Bronchus fibroblast of lung (primary cell): ENCODE results near the genes GCHFR, DLL4, INO80, JMJD7 and EHD4.

DNA sequence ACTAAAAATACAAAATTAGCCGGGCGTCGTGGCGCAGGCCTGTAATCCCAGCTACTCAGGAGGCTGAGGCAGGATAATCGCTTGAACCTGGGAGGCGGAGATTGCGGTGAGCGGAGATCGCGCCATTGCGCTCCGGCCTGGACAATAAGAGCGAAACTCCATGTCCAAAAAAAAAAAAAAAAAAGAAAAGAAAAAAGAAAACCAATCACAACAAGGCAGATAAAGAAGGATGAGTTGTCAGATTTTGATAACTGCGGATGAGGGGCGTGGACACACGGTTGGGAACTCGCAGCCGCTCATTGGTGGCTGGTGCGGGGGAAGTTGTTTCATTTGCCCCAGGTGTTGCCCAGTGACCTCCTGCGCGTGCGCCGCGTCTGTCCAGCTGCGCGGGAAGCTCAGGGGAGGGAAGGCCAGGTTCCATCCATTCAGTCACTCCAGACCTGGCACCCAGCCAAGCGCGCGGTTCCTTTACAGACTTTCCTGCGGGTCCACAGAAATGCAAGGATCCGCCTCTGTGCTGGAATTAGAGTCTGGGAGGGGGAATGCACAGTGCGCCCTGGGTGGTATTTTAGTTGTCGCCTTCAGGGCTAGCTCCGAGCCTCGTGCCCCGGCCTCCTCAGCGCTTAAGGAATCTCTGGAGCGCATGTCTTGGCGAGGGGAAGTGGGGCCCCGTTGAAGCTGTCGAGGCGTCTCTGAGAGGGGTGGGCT is 769 bp upstream of the GCHFR start:
- RAMPAGE, long total RNA = no peak

GRCh38 chr15:40763653-40764603 is at the start of gene GCHFR:
Gene GCHFR, plus strand, starts transcription at chr15:40764068.
- RAMPAGE, long total RNA = no peak

GRCh38 chr15:40764604-40765274 is 871 bp downstream of the GCHFR start:
- RAMPAGE, long total RNA = no peak

DNA sequence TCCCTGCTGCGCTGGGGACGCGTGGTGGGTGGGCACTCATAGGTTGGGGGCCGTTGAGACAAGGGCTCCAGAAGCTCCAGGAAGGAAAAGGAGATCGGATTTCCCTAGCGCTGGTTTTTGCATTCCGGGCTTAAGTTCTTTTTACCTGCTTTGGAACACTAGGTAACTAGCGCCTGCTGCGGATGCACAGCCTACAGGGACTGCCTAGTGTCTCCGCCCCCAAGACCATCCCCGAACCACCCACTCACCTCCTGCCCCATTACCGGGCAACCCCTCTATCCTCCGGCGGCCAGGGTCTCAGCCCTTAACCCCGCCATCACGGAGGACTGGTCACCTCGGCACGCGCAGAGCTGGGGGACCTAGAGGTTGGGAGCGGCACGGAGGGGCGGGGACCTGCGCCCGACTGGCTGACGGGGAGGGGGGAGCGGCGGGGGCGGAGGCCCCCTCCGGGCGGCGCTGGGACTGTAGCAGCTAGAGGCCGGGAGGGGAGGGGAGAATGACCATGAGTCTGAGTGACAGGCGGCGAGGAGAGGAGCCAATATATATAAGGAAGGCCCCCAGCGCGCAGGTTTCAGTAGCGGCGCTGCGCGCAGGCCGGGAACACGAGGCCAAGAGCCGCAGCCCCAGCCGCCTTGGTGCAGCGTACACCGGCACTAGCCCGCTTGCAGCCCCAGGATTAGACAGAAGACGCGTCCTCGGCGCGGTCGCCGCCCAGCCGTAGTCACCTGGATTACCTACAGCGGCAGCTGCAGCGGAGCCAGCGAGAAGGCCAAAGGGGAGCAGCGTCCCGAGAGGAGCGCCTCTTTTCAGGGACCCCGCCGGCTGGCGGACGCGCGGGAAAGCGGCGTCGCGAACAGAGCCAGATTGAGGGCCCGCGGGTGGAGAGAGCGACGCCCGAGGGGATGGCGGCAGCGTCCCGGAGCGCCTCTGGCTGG is at the start of gene DLL4:
DLL4 (plus strand) TSS at position 574 of the 935 bp plus-strand sequence.
- RAMPAGE, long total RNA = no peak

DNA sequence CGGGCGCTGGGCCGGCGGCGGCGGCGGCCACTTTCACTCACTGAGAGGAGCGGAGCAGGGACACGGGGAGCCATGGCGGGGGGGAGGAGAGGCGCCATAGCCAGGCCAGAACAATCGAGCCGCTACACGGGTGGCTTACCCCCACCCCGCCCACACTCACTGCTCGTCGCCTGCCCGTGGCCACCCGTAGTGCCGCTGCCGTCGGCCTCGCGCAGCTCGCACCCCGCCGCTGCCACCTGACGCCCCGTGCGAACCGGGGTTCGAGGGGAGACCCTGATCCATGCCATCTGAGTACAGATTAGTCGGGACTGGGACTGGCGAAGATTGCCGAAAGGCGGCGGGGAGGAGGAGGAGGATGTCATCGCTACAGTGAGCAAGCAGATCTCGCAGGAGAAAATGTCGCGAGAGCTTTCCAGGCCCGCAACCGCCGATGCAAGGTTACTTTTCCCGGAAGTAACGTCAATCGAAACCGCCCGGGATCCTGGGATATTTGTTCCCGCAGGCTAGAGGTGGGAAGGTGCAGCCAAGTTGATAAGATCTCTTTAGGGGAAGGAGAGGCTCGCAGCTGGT is at the start of gene INO80:
INO80 (minus strand) TSS at position 98 of the 570 bp plus-strand sequence.
- RAMPAGE, long total RNA = no peak

DNA sequence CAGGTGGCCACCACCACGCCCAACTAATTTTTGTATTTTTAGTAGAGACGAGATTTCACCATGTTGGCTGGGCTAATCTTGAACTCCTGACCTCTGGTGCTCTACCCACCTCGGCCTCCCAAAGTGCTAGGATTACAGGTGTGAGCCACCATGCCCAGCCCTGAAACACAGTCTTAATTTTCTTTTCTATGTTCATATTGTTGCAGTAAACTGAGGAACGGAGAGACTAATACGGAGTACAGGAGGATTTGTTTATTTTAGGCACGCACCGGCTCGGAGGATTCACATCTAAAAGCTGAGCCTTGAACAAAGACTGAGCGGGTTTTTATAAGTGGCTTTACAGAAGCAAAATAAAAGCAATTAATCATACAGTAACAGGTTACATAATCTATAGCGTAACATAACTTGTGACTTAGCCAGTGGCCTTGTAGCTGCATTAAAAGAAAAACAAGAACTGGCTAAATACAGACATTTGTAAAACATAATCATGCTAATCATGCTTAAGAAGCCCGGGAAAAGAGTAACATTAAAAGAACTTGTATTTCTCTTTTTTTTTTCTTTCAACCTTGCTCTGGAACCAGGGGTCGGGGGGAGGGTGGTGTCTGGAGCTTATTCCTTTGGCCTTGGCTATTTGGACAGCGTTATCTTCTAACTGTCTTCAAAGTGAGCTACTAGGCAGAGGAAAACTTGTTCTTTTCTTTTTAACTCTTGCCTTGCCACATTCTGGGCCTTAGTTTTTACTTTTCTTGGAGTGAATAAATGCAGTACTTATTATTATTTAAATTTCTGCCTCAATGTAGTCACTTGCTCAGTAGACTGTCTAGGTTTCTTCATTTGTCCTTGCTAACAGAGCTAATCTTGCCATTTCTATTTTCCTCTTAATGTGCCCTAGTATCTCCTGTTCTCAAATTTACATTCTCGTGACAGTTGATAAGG is 17.5 kb downstream of the NUSAP1 start:
- RAMPAGE, long total RNA = no peak

- RAMPAGE, long total RNA = no peak
These were observed 22.4 kb downstream of the NDUFAF1 start for GRCh38 chr15:41379840-41380393.

GRCh38 chr15:41483899-41484941 is 9.5 kb upstream of the ITPKA start:
- RAMPAGE, long total RNA = no peak

GRCh38 chr15:41531008-41531466 is 13.0 kb downstream of the RPAP1 start:
- RAMPAGE, long total RNA = no peak

DNA sequence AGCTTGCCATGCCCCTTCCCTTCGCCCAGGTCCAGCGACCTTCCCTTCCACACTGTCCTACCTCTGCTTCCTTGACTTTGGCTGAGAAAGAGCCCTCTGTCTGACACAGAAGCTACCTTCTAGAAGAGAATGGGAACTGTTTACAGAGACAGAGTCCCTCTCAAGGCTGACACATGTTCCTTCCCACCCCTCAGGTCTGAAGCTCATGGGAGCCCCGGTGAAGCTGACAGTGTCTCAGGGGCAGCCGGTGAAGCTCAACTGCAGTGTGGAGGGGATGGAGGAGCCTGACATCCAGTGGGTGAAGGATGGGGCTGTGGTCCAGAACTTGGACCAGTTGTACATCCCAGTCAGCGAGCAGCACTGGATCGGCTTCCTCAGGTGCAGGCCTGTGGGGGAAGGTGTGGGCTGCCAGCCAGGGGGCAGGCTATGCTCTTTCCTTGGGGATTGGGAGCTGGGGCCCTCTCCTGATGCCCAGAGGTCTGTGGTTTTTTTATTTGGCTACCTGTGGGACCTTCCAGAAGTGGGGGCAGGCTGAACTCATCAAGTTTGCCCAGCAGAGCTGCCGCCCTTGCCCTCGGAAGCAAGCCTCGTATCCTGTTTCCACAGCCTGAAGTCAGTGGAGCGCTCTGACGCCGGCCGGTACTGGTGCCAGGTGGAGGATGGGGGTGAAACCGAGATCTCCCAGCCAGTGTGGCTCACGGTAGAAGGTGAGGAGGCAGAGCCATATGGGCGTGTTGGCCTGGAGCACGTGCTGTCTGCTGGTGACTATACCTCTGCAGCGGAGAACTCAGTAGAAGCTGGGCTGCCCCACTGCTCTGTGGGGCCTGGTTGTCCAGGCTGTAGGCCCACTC is 2.1 kb downstream of the TYRO3 start:
- RAMPAGE, long total RNA = no peak

- RAMPAGE, long total RNA = no peak
These were observed 8.8 kb downstream of the TYRO3 start for GRCh38 chr15:41567746-41568261.

DNA sequence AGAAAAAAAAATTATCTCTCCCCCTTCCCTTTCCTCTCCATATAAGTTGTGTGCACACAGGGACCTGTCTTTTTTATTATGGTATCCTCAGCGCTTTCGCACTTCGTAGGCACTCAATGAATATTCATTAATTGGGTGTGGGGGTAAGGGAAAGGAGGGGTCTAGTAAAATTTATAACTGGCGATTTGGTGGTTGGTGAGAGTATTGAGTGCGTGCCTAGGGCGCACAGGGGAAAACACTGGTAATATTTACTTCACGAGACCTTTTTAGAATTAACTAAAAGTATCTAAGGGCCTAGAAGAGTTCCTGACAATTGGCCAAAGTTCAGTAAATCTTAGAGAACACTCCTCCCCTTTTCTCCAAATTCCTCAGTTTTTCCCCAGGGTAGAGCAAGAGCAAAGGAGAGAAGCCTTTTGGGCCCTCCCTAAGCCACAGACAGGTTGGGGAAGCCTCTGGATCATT is 25.7 kb downstream of the TYRO3 start:
- RAMPAGE, long total RNA = no peak

GRCh38 chr15:41773275-41773815 is 939 bp upstream of the MAPKBP1 start:
- RAMPAGE, long total RNA = no peak

DNA sequence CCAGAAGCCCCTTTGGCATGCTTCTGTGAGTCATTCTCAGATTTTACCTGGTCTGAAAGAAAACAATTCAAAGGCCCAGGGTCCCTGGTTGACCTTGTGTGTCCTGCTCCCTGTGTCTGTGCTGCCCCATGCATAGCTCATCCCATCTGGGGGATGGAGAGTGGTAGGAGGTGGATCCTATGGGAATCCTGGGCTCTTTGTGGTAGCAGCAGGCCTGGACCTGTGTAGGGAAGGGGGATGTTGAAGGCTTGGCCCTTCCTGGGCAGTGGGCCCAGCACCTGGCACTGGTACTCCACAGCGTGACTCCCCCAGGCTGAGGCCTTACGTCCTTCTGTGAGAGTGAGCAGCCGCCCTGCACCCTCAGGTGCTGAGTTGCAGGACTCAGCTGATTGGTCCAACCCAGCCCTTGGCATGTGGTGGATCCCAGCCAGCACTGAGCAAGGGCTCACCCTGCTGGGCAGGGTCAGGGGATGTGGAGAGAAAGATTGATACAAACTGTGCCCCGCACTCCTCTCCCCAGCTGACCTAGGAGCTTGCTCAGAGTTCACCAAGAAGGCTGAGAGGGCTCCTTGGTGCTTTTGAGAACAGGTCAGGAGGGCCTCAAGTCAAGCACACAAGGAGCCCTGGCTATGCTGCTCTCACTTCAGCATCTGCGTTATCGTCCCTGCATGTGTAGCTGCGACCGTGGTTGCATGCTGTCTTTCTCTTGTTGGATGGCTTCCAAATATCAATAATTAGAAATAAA is 21.4 kb upstream of the JMJD7 start:
- RAMPAGE, long total RNA = no peak

DNA sequence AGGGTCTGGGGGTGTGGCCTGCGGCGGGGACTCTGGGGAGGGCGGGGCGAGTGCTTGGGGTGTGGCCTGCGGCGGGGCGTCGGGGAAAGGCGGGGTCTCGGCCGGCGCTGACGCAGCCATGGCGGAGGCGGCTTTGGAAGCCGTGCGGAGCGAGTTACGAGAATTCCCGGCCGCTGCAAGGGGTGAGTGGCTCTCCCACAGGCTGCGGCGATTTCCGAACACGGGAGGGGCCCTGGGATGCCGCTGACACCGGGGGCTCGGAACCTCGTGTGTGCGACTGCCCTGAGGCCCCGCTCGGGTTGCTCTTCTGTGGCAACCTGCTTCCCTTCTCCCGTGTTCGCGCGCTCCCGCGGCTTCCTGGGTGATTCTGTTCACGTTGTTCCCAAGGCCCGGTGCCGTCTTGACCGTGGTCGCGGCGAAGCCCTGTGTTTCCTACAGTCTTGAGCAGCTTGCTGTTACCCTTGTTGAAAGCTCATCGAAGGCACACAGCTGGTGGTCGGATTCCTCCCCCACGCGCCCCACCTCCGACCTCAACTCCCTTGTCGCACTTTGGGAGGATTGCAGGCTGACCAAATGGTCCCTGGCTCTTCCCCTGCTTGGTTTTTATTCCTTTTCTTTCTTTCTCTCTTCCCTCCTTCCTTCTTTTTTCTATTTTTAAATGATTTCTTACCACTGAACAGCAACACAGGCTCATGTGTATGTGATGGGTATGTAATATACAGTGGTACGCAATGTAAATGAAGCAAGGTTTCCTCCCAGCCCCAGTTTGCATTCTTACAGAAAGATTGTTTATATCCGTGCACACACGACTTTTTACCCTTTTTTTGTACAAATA is at the start of gene JMJD7:
JMJD7 (plus strand) TSS at position 86 of the 835 bp plus-strand sequence.
- RAMPAGE, long total RNA = no peak

DNA sequence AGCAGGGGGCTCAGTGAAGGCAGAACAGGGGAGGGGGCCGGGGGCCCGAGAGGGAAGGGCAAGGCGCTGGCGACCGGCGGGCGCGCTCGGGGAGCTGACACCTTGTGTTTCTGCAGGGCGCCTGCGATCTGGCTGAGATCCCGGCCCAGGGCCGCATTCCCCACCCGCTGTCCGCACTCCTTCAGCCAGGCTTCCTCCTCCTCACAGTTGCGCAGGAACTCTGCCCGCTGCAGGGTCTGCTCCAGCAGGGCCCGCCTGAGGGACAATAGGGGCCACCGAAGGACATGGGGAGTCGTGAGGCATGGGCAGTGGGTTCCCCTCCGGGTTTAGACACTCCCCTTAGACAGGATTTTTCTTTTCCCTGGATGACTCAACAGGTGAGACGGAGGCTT is 11.4 kb downstream of the SPTBN5 start:
- RAMPAGE, long total RNA = no peak

DNA sequence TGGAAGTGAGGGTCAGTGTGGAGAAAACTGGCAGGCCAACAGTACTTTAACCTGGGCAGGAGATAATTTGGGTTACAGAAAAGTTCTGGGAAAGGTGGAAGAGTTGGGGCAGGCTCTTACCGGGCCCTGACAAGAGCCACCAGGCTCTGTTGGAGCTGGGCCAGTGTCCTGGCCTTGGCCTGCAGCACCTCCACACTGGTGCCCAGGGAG is 11.1 kb downstream of the SPTBN5 start:
- RAMPAGE, long total RNA = no peak

DNA sequence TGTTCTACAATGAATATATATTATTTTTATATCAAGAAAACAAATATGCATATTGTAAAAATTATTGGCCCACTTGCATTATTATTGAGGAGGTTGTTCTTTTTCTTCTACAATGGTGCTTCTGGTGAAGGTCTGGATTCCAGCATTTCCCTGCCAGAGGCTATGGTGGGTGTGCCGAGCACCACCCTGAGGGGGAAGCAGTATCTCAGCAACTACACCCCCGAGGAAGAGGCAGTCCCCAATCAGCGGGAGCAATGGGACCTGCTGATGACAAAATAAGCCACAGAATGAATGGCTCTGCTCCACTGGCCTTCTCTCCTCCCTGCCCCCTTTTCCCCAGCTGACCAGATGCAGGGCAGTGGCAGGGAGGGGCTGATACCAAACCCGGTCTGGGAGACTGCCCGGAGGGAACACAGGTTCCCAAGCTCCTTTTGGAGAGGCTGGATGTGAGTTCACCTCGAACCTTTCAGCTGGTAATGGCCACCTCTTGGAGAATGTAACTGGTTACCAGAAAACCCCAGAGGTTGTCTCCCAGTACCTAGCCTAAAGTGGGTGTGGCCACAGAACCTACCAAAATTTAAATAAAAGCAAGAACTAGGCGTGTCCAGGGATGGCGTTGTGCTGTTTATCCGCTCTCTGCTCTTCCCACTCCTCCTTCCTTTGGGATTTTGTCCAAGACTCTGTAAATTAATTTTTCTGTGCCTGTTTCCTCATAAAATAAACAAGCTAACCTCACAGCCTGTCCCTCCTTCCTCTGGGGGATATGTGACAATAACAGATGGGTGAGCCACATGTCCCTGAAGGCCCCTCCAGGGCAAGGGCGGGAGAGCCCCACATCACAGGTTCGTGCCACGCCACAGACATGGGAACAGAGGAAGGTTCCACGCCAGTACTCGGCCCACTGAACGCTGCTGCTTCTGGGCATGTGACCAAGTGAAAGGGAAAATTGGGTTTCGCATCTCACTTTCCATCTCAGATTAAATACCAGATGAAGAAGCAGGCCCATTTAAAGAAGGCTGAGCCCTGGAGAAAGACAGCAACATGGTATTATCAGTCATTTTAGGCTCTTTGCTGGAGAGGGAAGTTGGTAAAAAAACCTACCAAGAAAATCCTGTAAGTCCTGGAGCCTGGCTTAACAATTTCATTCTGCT is 35.1 kb upstream of the SPTBN5 start:
- RAMPAGE, long total RNA = no peak

- RAMPAGE, long total RNA = no peak
These were observed 39.1 kb upstream of the SPTBN5 start for GRCh38 chr15:41932860-41933399.

DNA sequence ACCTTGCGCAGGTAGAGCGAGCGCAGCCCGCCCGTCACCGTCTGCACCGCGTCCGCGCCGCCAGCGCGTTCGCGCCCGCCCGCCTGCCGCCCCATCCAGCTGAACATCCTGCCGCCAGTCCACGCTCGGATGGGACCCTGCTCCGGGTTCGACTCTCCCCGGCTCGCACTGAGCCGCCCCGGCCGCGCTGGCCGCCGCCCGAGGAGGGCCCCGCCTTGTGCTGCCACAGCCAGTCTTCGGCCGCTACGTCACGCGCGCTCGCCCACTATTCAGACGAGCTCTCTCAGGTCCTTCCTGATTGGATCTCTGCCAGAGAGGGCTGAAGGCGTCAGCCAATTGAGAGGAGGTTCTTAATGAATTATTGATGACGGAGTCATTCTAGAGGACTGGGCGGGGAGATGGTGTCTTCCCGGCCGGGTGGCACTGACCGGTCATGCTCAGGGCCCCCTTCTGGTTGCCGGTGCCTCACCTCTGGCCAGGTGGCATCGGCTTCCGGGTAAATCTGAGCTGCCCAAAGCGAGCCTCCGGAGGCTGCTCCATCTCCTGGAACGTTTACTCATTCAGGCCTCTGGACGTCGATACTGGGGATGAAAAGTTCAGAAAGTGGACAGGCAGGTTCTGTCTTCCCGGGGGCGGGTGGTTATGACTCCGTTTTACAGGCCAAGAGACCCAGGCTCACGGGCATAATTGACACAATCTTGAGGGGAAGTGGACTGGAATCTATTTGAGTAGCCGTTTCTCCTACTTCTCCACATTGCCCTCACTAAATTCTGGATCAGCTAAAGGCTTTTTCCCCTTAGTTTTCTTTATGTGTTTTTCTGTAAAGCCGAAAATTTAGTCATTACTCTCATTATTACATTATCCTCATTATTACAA is at the start of gene EHD4:
EHD4 (minus strand) TSS at position 170 of the 876 bp plus-strand sequence.
- RAMPAGE, long total RNA = no peak